Mammary epithelial cell (primary cell): ENCODE results near the gene RARRES2.

DNA sequence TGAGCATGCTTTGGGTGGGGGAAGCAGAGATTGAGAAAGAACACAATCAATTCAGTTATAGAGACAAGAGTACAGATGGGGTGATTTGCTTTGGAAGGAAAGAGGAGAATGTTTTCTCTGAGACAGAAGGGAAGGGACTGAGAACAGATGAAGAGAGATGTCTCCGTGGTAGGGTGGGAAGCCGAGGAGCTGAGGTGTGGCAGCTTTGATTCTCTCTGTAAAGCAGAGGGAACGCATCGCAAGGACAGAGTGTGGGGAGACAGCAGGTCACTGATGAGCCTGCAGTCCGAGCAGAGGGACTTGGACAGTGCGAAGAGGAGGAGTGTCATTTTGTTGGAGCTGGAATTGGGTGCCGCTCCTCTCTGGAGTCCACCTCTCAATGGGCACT lies 63.9 kb upstream of the ZNF746 start:
- CAGE, long polyA plus RNA: no peak
- RRBS: no CpG with 5 or more reads among the region's 7 CpGs

DNA sequence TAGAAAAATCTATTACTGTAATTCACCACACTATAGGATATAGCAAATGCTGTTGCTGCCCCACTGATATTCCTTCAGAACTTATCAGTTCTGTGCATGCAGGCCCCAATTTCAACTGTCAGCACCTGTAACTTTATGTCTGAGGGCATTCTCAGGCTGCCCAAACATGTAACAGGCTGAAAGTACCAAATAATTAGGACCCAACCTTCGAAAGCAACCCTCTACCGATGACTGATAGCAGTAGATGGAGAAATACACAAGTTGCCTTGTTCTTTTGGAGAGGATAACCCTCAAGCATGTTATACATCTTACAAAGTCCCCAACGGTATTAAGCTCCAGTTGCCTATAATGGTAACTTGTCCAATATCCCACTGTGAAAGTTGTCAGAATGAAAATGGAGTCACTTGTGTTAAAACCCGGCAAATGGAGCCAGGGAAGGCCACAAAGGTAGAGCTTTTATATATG lies 66.8 kb upstream of the ZNF746 start:
- CAGE, long polyA plus RNA: no peak
- RRBS: no CpG with 5 or more reads among the region's 4 CpGs

GRCh38 chr7:149600556-149601124 lies 103.0 kb upstream of the ZNF746 start:
- CAGE, long polyA plus RNA: no peak
- RRBS: no CpG with 5 or more reads among the region's 14 CpGs

DNA sequence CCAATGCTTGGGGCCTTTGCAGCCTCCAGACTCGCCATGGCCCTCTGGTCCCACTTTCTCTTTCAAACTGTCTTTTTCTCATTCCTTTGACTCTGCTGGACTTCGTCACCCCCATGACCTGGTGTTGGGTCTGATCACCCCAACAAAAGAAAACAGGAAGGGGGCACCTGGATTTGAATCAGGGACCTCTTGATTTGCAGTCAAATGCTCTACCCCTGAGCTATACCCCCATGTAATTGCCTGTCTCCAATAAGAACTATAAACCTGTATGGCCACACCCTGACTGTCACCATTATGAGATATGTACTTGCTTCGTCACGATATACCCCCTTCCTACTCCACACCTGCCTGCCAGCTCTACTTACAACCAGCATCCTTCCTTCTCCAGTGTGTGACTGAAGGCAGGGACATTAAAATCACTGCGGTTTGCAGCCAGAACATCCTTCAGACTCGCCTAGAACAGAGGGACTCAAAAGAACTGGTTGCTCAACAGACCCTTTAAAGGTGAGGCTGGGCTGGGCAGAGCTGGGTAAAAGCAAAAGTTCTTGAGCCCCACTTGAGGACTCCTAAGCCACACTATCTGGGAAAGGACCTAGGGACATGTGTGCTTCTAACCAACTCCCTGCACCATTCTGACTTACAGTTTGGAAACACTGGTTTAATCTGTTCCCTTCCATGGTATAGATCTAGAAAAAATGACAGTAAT lies 101.7 kb upstream of the KRBA1 start:
- CAGE, long polyA plus RNA: no peak
- RRBS: no CpG with 5 or more reads among the region's 6 CpGs

DNA sequence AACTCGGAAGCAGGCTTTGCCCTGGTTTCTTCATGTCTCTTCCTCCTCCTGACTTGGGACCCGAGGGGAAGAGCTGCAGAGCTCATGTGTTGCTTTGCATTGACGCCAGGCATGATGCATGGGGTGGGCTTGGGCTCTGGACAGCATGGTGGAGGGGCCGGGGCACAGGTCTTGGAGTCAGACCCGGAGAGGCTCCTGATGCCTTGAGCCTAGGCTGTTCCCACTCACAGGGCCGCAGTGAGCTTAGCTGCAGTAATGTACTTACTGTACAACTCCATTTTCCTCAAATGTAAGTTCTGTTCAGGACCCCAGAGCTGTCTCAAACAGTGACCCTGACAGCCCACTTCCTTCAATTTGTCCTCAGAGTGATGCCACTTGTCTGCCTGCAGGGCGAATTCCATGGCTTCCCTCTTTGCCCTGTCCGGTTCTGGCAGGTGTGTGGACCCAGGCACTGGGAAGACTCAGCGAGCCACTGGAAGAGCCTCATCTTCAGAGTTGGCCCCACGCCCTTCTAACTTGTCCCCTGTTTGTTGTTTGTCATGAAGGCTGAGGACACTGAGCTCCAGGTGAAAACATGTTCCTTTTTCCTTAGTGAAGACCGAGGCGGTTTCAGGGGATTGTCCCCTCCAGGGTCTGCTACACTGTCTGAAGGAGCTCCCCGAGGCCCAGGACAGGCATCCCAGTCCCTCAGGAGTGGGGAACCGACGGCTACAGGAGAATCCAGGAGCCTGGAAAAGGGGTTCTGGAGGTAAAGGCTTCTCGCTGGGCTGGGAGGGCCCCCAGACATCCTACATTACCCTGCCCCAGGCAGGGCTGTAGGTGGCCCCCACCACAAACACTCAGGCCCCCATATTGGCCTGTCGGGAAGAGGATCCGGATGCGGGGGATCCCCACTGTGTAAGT lies 8.6 kb downstream of the KRBA1 start:
- CAGE, long polyA plus RNA: no peak
- RRBS: no CpG with 5 or more reads among the region's 19 CpGs

DNA sequence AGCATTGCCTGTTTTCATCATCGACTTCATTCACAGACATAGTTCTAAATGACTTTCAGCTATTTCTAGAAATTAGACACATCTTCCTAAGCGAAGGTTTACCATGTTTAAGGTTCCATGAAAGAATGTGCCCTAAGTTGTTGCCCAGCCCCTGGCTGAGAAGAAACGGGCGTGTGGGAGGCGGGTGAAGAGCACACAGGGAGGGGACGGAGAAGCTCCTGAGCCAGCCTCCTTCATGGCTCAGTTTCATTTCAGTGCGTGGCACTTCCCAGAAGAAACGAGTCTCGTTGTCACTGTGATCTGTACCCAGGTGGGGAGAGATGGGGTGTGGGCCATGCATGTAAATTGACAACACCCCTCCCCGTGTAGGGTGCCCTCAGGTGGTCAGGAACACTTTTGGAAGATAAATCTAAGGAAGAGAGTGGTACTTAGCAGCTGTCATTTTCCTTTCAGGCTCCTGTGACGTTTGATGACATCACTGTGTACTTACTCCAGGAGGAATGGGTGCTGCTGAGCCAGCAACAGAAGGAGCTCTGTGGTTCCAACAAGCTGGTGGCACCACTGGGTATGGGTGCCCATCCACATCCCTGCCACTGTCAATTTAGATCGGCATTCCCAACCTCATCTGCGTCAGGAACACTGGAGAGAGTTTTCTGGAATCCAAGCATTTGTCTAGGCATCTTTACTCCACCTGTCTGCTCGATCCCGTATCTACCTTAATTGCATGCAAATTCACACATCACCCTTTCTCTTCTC lies 6.2 kb downstream of the ZNF862 start:
- CAGE, long polyA plus RNA: no peak
- RRBS: no CpG with 5 or more reads among the region's 15 CpGs

DNA sequence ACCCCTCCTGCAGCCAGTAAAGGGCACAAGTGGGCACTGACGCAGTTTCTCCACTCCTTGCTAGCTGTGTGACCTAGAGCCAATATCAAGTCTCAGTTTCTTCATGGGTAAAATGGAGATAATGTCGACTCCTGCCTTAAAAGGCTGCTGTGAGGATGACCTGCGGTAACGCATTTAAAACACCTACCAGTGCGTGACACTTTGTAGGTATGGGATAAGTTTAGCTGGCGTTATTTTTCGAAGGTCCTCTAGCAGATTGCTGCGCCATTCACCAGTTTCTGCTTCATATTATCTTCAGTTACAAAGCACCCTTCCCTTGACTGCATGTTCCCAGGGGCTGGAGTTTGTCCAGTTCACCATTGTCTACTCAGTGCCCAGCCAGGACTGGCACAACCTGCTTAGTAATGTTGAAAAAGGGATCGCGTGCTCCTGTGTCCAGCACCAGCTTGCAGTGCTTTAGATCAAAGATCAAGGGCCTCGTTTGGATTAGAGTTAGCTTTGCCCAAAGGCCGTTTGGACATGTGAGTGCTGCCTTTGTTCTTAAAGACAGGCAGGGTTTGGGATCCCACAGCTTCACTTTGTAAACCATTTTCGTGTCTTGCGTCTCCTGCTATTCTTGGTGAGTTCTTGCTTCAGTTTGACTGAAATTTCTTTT lies 773 bp downstream of the ATP6V0E2 start:
- CAGE, long polyA plus RNA: no peak
- RRBS: no CpG with 5 or more reads among the region's 14 CpGs

GRCh38 chr7:150324030-150325093 lies 1.0 kb upstream of the ACTR3C start:
- CAGE, long polyA plus RNA: no peak
- RRBS: no CpG with 5 or more reads among the region's 15 CpGs

- CAGE, long polyA plus RNA: no peak
- RRBS: 17% methylated on average over 3 of the region's 53 CpGs
Observed at GRCh38 chr7:150341408-150342425, at the start of gene RARRES2. TSS of gene RARRES2 (minus strand) at chr7:150341629.

DNA sequence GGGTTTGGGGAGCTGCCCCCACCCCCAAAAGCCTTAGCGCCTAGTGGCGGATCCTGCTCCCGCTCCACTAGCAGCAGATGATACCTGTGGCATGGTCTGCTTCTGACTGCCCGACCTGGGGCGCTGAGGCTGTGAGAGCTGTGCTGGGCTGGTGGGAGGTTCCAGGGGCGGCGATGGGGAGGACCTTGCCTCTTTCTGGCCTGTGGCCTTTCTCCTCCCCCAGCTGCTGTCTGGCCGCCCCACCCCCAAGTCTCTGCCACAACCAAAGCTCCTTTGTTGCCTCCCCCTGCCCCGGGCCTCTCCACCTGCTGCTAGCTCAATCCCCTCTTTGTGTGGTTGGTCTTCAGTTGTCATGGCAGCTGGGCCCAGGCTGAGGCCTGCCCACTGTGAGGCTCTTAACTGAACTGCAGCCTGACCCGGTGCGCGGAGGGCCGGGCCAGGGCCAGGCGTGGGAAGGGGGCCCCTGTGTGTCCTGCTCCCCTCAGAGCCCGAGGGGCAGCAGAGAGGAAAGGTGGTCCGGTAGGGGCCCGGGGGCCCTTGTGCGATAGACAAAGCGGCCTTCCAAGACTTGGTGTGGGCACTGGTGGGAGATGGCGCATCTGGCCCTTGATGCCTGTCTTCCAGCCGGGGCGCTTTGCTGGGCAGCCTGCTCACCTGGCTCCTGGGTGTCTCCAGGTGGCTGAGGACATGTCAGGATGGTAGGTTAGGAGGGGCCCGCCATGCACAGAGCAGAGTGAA lies 4.8 kb downstream of the ZNF775 start:
- CAGE, long polyA plus RNA: no peak
- RRBS: 43% methylated on average over 9 of the region's 23 CpGs

DNA sequence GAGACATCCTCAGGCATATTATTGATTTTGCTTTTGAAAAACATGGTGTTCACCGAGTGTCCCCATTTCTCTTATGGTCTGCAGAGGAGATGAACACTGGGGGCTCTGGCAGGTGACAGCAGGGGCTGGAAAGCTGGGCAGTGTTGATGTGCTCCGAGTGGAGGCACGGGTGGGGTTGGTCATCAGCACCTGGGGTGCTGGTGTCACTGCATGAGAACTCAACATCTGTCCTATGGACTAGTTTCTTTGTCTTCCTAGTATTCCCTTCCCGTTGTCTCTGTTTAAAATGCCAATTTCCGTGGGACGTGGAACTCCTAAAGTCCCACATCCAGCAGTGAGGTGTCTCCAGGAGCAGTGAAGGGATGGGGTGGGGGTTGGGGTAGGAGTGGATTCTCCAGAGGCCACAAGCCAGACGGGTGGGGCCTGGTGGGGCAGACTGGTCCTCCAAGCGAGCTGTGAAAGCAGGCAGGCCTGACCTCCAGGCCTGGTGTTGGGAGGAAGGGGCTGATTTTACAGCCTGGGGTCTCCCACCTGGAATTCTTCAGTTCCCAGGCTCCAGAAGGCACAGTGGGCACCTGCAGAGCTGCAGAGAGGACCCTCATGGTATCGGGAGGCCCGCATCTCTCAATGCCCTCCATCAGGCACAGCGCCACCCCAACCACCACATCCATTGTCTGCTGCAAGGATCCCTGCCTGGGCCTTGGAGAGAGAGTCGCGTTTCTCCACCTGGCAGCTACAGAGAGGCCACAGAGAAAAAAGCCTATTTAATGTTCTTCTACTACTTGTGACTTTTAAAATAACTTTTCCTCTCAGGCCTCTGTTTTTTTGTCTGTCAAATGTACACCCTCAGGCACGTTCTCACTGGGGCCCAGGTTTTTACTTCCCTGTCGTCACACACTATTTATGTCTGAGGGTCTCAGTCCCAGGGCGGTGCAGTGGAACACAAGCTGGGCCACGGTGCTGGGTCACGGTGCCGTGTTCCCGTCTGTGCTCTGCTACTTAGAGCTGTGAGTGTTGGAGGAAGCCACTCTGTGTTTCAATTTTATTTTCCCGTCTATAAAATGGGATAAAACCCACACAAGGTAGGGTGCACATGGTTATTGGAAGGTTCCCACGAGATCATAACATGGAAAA lies 1.7 kb upstream of the ENSG00000284691 start:
- CAGE, long polyA plus RNA: no peak
- RRBS: no CpG with 5 or more reads among the region's 22 CpGs

- CAGE, long polyA plus RNA: no peak
- RRBS: no CpG with 5 or more reads among the region's 16 CpGs
Observed at GRCh38 chr7:150410181-150411320, 5.1 kb downstream of the ENSG00000284691 start.

DNA sequence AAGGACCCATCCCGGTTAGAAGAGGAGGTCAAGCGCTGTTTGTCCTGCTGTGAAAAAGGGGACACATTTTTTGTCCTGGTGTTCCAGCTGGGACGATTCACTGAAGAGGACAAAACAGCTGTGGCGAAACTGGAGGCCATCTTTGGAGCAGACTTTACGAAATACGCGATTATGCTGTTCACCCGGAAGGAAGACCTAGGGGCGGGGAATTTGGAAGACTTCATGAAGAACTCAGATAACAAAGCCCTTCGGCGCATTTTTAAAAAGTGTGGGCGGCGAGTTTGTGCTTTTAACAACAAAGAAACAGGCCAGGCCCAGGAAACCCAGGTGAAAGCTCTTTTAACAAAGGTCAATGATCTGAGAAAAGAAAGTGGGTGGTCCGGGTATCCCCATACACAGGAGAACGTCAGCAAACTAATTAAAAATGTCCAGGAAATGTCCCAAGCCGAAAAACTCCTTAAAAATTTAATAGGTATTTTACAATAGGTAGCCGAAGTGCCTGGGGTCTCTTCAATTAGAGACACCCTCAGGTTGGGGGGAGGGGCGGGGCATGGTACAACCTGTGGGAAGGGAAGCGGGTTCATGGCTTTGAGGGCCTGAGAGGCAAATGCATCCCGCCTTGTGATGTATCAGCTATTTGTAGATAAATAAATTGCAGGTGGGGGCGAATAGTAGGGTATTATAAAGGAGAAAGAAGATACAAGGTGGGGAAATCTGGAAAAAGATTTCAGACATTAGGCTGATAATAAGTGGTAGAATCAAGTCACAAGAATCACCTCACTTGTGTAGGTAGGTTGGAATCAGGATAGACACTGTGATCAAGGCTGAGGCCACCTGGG lies 27.1 kb downstream of the GIMAP8 start:
- CAGE, long polyA plus RNA: no peak
- RRBS: no CpG with 5 or more reads among the region's 21 CpGs

- CAGE, long polyA plus RNA: no peak
- RRBS: no CpG with 5 or more reads among the region's 5 CpGs
Observed at GRCh38 chr7:150585241-150585463, 18.0 kb downstream of the GIMAP4 start.

- CAGE, long polyA plus RNA: no peak
- RRBS: no CpG with 5 or more reads among the region's 2 CpGs
Observed at GRCh38 chr7:150768744-150769177, 31.4 kb downstream of the TMEM176B start.

DNA sequence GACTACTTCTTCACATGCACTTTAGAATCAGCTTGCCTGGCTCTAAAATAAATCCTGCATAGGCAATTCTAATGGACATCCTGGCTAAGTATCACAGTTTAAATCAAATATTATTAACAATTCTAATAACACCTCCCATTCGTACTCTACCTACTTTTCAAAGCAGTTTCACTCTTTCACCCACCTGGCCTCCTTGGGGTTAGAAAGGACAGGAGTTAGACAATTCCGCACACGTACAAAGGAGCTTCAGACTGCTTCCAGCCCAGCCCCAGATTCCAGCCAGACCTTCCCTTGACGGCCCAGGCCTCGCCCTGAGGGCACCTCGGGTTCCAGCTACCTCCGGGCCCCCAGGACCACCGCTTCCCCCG lies 753 bp downstream of the TMEM176B start:
- CAGE, long polyA plus RNA: no peak
- RRBS: 20% methylated on average over 3 of the region's 9 CpGs

DNA sequence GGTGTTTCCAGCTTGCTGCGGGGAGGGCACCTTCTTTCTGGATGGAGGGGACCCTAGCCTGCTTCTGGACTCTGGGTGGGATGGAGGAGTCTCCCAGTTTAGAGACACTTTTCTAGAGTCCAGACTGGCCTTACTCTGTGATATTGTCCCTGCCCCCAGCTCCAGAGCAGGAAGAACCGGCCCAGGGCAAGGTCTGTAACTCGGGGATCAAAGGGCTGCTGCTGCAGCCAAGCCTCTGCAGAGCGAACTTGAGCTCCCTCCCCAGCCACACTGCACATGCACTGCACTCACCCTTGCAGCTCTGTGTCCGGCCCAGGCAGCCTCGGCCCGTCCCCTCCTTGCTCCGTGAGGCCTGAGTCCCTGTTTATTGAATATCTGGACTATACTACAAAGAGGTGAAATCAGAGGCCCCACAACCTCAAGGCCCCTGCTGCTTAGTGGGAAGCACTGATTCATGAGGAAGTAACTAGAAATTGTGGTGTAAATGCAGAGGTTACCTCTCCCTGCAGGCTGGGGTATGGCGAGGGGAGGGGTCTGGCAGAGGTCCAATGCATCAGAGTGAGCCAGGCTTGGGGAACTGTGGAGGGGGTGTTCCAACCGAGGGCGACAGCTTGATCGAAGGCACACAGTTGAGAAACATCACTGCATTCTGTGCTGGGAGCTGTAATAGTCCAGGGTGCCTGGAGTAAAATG lies 48.9 kb downstream of the AOC1 start:
- CAGE, long polyA plus RNA: no peak
- RRBS: no CpG with 5 or more reads among the region's 12 CpGs

- CAGE, long polyA plus RNA: no peak
- RRBS: no CpG with 5 or more reads among the region's 39 CpGs
Observed at GRCh38 chr7:150951228-150951868, 26.8 kb downstream of the KCNH2 start.

DNA sequence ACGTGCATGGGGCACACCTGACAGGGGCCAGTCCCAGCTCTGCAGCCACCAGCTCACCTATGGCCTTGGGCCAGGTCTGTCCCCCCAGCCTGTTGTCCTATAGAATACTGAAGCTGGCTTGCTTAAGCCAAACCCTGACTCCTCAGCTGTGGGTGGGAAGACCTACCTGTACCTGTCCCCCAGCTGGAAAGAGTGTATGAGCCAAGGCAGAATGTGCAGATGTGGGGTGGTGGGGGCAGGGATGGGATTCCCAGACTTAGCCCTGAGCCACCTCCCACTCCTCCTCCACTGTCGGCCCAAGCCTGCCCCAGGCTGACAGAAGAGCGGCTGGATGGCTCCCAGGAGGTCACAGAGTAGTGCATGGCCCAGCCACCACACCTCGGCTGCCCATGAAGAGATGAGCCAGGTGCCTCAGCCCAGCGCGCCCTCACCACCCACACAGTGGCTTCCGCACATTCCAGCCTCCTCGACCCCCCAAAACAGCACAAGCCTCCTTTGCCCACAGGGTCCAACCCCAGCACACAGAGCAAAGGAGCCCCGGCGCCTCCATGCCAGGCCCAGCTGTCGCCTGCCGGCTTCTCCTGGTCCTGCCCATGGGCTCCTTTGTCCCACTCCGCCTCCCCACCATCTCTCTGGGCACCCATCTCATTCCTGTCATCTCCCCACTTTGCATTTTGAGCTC lies 23.5 kb downstream of the KCNH2 start:
- CAGE, long polyA plus RNA: no peak
- RRBS: no CpG with 5 or more reads among the region's 13 CpGs

DNA sequence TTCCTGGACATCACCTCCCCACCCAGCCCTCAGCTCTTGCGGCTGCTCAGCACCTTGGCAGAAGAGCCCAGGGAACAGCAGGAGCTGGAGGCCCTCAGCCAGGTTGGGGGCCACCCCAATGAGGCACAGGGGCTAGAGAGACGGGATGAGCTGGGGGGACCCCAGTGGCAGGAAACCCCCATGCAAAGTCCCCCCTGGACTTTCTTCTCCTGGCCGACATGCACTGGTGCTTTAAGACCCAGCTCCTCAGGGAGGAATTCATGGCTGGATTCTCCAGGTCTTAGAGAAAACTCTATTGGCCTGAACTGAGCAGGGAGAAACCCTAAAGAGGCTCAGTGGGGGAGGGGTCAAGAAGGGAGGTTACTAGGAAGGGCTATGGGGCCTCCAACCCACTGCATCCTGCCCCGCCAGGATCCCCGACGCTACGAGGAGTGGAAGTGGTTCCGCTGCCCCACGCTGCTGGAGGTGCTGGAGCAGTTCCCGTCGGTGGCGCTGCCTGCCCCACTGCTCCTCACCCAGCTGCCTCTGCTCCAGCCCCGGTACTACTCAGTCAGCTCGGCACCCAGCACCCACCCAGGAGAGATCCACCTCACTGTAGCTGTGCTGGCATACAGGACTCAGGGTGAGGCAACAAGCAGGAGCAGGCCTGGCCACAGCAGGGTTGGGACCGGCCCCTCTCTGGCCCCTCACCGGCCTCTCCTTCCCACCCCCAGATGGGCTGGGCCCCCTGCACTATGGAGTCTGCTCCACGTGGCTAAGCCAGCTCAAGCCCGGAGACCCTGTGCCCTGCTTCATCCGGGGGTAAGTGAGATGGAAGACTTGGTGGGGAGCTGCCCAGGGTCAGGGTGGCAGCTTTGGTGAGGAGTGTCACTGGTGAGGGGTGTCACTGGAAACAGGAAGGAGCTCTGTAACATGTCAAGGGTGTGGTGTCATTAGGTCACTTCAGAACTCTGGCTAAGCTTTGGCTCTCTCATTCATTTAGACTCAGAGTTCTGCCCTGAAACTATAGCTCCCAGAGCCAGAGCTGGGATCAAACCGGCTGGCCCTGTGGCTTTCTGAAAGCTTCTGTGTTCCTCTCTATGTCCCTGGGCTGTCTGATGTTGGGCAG lies 13.8 kb downstream of the ATG9B start:
- CAGE, long polyA plus RNA: no peak
- RRBS: 17% methylated on average over 3 of the region's 20 CpGs